ENCODE data around the genes PDGFRB, SLC6A7 and TCOF1.

DNA sequence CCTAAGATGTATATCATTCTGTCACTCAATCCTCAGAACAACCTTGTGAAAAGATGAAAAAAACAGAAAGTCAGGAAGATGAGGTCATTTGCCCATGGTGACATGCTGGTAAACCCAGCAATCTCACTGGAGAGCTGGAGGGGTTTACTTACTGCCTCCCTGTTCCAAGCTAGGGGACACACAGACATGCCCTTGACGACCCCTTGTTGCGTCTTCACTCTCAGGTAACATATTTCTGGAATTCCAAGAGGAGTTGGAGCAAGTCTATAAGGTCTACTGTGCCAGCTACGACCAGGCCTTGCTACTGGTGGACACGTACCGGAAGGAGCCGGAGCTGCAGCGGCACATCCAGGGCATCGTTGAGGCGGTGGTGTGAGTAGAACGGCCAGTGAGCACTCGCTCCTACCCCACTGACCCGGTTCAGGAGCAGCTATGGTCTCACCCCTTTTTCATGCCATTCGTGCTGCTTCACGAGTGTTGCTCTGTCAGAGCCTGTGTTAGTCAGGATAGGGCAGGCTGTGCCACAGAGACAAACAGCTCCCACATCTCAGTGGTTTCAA is 28.1 kb downstream of the ARHGEF37 start:
- PRO-cap: no peak

DNA sequence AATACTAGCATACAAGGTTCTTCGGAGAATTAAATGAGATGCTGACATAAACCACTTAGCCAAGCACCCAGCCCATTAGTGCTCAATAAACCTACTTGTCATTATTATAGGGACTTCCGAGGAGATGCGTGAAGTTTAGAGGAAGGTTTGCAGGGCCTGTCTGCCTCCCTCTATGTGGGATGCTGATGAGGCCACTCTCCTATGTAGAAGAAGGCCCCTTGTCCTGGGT is 56.5 kb downstream of the ARHGEF37 start:
- PRO-cap: no peak

DNA sequence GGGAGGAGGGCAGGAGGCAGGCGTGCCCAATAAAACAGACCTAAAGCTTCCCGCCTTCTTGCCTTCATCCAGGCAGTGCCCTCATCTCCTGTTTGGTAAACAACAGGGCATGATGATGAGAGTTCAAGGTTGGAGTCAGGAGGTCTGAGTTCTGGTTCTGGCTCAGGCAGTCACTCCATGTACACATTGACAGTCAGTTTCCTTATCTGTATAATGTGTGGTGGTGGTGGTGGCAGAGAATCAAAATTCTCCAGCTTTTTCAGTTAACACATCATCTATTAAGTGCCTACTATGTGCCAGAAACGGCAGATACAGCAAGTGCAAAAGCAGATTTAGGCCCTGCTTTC is 1.5 kb upstream of the PPARGC1B start:
- PRO-cap: no peak

- PRO-cap: no peak
Observed at GRCh38 chr5:149730500-149730696, 288 bp downstream of the PPARGC1B start.

DNA sequence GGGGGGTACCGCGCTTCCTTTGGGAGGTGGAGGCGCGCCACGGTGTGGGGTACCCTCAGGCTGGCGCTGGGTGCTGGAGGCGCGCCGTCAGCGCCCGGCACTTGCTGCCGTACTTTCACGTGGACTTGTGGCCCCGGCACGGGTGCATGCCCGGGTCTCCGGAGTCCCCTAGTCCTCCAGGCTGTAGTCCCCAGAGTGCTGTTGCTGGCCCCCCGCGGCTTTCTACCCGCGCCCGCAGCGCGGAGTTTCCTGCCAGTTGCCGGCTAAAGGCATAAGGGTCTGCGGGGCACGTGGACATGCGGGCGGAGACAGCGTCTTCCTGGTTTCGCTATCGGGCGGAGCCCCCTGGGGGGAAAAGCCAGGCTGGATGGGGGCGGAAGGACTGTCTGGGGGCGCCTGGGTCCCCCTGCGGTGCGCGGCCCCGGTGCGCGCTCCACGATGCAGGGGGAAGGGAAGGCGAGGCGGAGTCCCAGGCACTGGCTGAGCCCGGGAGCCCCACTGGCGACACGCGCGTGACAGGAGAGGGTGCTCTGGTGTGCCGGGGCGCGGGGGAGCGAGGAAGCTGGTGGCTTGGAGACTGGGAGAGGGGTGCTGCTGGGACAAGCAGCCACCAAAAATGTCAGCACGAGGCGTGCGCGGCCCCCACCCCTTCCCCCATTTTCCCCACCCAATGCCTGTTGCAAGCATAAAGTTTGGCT is 736 bp downstream of the PPARGC1B start:
- PRO-cap: bidirectional peak, plus-strand start at position 504 of the sequence, minus-strand start at position 248 of the sequence

DNA sequence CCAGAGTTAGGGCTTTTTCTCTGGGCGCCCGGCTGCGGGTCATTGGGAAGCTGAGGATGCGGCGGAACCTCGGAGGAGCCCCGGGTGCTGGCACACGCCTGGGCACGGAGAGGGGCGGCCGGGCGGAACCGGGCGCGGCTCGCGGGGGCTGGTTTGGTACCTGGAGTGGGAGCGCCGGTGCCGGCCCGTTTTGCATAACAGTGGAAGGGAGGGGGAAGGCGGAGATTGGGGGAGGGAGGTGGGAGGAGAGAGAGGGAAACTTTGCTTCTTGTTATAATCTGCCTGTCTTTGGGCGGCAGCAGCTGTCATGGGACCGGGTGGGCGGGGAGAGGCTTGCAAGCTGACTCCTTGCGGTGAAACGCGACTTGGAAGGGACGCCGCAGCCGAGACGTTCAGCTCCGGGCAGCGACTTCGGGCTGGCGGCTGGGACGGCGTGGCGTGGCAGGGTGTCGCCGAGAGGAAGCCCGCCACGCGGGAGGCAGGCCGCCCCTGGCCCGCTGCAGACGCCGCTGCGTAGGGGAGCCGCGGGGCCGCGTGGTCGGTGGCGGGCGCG is 1.4 kb downstream of the PPARGC1B start:
- PRO-cap: bidirectional peak, plus-strand start at position 356 of the sequence, minus-strand start at position 199 of the sequence

DNA sequence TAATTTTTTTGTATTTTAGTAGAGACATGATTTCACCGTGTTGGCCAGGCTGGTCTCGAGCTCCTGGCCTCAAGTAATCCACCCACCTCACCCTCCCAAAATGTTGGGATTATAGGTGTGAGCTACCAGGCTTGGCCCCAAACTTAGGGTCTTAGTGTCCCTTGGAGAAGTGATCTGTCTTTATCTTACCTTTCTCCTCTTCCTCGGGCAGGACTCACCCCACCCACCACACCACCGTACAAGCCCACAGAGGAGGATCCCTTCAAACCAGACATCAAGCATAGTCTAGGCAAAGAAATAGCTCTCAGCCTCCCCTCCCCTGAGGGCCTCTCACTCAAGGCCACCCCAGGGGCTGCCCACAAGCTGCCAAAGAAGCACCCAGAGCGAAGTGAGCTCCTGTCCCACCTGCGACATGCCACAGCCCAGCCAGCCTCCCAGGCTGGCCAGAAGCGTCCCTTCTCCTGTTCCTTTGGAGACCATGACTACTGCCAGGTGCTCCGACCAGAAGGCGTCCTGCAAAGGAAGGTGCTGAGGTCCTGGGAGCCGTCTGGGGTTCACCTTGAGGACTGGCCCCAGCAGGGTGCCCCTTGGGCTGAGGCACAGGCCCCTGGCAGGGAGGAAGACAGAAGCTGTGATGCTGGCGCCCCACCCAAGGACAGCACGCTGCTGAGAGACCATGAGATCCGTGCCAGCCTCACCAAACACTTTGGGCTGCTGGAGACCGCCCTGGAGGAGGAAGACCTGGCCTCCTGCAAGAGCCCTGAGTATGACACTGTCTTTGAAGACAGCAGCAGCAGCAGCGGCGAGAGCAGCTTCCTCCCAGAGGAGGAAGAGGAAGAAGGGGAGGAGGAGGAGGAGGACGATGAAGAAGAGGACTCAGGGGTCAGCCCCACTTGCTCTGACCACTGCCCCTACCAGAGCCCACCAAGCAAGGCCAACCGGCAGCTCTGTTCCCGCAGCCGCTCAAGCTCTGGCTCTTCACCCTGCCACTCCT is 106.2 kb downstream of the PPARGC1B start:
- PRO-cap: no peak

DNA sequence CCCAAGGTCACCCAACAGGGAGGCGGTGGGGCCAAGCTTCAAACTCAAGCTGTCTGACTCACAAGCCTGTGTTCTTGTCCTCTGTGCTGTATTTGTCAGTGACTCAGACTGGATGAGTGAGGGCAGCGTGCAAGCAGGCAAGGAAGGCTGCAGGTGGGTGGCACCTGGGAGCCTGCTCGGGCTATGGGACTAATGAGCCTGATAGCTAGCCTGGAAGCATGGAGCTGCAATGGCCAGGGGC is 105.4 kb downstream of the PDE6A start:
- PRO-cap: no peak

DNA sequence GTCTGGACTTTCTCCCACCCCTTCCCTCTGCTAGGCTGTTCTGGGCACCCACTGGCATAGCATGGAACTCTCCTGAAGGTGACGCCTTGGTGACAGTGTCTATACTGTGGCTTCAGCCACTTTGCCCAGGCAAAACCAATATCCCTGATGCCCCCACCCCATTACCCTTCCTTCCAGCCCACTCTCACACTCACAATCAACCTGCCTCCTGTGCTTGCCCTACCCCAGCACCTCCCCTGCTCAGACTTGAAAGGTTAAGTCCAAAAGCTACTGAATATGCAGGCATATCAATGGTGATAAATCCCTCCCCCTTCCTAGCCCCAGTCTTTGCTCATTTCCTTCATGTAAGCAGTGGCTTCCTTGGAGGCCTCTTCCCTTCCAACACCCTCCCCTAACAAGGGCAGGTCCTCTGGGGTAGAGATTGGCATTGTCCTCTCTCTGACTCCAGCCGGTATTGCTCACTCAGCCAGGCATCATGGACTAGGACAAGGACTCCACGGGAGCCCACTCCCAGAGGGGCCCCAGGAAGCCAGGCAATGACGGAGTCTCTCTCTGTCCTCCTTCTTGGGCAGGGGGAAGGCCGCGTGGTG is 102.8 kb downstream of the PDE6A start:
- PRO-cap: no peak

GRCh38 chr5:149959933-149960421 is 581 bp upstream of the SLC26A2 start:
- PRO-cap: no peak

DNA sequence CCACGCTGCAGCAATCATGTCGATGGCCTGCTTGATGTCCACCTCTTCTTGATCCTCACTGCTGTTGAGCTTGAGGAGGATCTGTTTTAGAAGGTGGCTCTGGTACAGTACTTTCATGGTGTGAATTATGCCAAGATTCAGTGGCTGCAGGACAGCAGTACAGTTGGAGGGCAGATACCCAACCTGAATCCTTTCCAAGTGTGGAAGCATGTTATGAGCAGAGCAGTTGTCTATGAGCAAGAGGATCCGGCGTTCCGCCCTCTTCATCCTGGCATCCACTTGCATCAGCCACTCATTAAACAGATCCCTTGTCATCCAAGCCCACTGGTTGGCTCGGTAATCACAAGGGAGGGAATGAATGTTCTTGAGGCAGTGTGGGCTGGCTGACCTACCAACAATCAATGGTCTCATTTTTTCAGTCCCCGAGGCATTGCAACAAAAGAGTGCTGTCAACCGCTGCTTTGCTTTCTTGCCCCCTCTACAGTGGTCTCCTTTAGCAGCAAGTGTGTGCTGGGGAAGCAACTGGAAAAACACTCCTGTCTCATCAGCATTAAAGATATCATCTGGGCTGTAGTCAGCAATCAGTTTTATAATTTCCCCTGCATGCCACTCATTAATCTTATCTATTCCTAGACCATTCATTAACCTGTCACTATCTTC is 5.1 kb downstream of the TIGD6 start:
- PRO-cap: no peak

DNA sequence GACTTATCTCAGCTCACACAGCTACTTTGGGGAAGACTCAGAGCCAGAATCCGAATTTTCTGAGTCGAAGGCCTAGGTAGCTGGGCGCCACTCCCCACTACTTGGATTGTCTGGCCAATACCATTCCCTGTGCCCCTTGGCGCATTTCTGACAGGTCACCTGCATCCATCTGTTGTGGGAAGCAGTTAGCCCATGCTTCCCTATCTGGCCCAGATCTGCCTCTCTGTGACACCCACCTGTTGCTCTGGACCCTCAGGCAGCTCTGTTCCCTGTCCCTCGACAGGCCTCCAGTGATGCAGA is 16.7 kb upstream of the CSF1R start:
- PRO-cap: no peak

- PRO-cap: no peak
Observed at GRCh38 chr5:150114388-150114917, 28.1 kb upstream of the CSF1R start.

- PRO-cap: no peak
Observed at GRCh38 chr5:150153489-150154072, 2.1 kb downstream of the PDGFRB start.

GRCh38 chr5:150155352-150156560 is at the start of gene PDGFRB:
Gene PDGFRB, minus strand, starts transcription at chr5:150155845.
- PRO-cap: bidirectional peak, plus-strand start at chr5:150155521, minus-strand start at chr5:150155259; bidirectional peak, plus-strand start at chr5:150155943, minus-strand start at chr5:150155777

DNA sequence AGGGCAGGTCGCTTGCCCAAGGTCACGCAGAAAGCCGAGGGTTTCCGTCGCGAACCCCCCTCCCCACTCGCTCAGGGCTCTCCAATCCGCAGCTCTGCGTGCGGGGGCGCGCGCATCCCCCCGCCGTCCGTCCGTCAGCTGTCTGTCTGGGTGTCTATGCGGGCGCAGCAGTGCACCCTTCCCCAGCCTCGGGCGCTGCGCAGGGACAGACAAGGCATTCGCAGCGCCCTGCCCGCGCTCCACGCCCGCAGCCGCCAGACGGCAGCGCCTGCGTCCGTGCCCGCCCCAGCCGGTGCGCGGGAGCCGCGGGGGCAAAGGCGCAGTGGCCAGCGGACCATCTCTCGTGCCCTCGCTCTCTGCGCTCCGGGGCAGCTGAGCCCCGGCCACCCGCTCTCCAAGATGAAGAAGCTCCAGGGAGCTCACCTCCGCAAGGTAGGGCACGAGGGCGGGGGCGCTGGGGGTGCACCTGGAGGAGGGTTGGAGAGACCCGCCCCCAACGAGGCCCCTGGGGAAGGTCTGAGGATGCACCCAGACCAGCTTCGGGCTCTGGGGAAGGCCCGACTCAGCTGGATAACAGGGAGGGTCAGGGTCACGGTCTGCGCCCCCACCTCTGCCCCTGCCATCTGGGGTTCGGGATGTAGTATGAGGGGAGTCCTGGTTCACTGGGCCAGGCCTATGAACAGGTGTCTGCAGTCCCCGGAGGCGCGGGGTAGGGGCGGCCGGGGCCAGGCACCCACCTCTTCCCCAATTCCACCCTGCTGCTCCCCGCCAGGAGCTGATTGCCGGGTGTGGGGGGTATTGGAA is at the start of gene SLC6A7:
TSS of gene SLC6A7 (plus strand) at position 134 of the 804 bp plus-strand sequence.
- PRO-cap: no peak

GRCh38 chr5:150316846-150317663 is 14.3 kb upstream of the ARSI start:
- PRO-cap: no peak

DNA sequence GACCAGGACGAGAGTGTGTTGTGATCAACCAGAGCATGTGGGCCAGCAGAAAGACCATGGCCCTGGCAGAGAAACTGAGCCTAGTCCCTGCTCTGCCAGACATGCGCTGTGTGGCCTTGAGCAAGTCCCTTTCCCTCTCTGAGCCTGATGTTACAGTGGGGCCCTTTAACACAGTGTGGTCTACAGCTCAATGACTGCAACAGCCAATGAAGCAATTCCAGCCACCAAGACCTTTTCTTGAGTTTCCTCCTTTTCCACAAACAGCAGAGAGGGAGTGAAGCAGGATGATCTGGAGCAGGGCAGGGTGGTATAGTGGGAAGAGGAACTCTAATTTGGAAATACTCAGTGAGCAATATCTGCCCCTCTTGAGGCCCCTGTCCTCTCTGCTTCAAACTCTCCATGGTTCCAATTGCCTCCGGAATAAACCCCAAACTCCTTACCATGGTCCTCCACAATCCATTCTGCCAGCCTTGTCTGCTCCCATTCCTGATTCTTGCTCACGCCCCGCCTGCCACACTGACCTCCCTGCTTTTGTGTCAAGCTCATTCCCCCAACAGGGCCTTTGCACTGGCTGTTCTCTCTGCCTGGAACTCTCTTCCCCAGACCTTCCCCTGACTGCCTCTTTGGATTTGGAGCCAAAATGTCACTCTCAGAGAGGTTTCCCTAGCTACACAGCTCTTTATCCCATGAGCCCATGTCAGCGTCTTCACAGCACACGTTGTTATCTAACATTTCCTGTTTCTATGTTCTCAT is 26.0 kb upstream of the ARSI start:
- PRO-cap: no peak

DNA sequence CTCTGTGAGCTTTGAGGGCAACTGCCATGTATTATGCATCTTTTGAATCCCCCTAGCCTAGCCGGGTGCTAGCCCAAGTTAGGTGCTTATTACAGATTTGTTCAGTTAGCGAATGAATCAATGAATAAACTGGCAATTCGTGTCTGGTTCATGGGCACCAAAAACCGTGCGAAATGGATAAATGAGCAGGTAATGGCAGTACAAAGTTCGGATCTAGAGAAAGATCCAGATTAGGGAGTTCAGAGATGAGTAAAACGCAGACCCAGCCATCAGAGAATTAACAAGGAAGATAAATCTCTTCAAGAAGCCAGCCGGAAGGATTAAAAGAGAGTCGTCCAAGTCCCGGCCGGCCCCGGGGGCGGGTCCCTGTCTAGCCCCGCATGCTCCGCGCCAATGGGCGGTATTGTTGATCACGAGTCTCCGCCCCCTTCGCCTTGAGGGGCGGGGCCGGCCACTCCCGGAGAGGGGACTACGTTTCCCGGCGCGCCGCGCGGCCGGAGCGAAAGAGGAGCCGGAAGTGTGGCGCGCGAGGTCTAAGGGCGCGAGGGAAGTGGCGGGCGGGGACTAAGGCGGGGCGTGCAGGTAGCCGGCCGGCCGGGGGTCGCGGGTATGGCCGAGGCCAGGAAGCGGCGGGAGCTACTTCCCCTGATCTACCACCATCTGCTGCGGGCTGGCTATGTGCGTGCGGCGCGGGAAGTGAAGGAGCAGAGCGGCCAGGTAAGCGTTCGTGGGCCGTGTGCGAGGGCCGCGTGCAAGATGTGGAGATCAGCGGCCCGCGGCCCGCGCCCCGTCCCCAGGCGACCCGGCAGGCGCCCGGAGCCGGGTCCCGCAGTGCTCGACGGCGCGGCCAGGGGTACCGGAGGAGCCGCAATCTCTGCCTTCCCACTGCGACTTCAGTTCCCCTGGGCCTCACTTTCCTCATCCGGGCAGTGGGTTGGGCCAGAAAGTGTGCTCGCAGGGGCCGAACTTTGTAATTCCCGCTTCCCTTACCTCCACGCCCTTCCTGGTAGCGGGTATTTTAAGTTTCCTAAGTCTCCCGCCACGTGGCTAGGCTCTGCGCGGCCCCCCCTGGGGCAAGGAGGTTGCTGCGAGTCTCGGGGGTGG is at the start of gene TCOF1:
TSS of gene TCOF1 (plus strand) at position 560 of the 1,104 bp plus-strand sequence.
- PRO-cap: unidirectional peak, plus-strand start at position 502 of the sequence; unidirectional peak, plus-strand start at position 544 of the sequence

DNA sequence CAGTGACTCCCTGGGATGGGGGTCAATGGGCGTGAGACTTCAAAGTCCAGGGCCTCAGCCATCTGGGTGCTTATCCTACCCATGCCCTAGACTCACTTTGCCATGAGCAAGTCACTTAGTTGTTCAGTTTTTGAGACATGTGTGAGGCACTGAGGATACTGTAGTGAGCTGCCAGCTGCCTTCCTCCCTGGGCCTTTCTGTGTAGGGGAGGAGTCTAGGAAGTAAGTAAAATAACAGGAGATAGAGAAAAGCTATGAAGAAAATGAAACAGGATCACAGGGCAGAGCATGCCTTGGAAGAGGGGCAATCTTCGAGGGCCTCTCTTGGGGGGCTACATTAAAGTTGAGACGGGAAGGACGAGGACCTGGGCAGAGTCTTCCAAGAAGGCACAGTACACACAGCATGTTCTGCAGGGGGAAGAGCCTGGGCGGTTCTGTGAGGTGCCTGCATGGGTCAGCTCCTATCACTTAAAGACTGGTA is 5.9 kb downstream of the TCOF1 start:
- PRO-cap: no peak